Hair follicular keratinocyte (primary cell): ENCODE data around the genes EPS8L3, UBL4B, KCNA10 and LRIF1.

DNA sequence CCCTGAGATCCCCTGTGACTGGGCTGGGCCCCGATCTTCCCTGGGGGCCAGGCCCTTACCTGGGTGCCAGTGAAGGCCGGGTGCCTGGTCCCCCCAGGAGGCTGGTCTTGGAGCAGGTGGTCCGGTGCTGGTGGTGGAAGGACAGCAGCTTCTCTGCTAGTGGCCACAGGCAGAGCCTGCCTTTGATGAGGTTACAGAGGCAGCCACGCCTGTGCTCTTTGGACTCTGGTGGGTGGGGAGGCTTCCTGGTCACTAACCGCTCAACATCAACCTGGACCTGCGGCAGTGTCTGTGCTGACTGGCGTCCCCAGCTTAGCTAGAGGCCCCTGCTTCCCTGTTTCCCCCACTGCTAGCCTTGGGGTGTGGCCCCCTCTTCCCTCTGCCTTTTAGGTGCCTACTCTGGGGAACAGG, at the start of gene EPS8L3:
Gene EPS8L3, minus strand, starts transcription at position 161 of the 411 bp plus-strand sequence.
- RAMPAGE, long total RNA = no peak

- RAMPAGE, long total RNA = no peak
These were observed 57.5 kb upstream of the EPS8L3 start for GRCh38 chr1:109821174-109821617.

DNA sequence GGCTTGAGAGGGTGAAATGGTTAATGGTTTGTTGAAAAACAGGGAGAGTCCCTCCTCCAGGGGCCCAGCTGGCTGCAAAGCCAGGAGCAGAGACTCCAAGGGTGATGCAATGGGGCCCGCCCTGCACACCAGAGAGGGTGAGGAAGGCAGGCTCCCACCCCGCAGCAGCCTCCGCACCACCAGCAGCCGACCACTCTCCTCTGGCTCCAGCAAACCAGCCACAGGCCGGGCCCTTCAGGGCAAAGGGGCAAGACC, 6.6 kb upstream of the AHCYL1 start:
- RAMPAGE, long total RNA = no peak

DNA sequence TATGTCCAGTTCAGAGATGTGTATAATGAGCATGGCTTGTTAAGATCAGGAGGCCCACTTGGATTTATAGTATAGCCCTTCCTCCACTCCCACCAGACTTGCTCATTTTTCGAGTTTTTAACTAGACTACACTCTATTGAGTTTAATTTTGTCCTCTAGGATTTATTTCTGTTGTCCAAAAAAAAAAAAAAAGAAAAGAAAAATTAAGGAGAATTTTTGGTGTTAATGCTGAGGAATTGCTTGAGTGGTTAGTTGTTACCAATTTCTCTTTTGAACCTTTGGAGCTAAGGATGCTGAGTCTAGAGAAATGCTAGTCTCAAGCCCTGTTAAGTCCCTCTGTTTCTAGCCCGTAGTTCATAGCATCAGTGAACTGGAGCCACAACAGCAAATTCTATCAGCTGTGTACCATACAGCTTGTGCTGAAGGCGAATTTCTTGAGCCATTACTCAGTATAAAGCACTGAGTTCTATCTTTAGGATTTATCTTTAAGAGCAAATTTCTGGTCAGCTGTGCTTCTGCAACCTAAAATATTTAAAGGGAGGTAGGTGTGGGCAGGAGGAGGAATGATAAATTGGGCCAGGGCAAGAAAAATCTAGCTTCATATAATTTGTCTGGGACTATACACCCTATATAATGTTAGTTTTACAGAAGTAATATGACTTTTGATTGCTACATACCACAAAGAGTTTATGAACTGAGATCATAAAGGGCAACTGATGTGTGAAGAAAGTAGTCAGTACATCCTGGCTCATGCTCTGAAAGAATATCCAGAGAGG, 12.0 kb upstream of the STRIP1 start:
- RAMPAGE, long total RNA = no peak

DNA sequence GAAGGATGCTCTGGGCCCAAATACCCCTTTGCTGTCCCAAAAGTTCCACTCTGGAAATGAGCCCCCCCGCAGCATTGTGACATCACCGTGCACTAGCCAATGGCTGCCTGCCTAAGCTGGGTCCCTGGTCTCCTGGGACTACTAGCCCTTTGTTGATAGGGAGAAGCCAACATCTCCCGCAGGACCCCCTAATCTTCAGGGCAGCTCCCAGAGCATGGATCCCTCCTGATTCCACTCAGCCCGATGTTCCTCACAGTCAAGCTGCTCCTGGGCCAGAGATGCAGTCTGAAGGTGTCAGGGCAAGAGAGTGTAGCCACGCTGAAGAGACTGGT, at the start of gene UBL4B:
Gene UBL4B, plus strand, starts transcription at position 152 of the 332 bp plus-strand sequence.
- RAMPAGE, long total RNA = no peak

- RAMPAGE, long total RNA = no peak
These were observed 22.6 kb upstream of the KCNC4 start for GRCh38 chr1:110187487-110187900.

DNA sequence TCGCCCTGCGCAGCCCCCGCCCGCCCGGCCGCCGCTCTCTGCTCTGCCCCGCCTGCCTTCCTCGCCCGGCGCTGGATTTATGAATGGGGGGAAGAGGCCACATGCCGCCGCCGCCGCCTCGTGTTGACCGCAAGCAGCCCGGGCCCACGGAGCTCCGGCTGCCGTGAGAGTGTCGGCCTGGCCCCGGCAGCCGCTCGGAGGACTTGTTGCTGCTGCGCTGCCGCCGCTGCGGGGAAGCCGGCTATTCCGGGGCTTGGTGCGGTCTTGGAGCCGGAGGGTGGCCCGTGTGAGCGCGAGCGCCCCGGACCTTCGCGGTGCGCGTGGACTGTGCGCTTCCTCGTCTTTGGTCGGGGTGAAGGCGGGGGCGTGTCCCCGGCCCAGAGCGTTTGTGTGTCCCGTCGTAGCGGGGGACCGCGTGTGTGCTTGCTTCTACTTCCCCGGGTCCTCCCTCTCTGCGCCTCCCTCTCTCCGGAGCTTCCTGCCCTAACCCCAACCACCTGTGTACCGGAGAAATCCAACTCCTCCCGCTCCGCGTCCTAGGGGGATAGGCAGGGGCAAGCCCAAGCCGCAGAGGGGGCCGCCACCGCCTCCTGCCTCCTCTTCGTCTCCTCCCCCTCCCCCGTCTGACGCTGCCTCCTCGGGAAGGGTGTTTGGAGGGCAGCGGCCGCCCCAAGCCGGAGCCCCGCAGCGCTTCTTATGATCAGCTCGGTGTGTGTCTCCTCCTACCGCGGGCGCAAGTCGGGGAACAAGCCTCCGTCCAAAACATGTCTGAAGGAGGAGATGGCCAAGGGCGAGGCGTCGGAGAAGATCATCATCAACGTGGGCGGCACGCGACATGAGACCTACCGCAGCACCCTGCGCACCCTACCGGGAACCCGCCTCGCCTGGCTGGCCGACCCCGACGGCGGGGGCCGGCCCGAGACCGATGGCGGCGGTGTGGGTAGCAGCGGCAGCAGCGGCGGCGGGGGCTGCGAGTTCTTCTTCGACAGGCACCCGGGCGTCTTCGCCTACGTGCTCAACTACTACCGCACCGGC, 1.0 kb downstream of the KCNC4 start:
- RAMPAGE, long total RNA = no peak

GRCh38 chr1:110235841-110236238, 25.7 kb downstream of the KCNC4 start:
- RAMPAGE, long total RNA = no peak

DNA sequence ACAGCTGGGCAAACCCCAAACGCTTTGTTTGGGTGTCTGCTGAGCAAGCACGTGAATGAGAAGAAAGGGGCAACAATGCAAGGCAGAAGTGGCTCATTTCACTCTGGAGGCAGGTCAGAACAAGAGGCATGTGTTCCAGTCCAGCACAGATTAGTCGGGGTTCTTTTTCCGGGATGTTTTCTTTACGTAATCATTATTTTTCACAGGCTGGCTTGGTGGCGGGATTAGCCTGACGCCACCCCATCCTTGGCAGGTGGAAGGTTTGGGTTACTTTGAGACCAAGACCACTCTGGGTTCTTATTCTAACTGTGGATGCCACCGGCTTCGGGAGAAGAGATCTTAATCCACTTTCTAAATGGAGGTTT, 33.7 kb downstream of the KCNC4 start:
- RAMPAGE, long total RNA = no peak

- RAMPAGE, long total RNA = no peak
These were observed 19.1 kb downstream of the SLC16A4 start for GRCh38 chr1:110371649-110372260.

DNA sequence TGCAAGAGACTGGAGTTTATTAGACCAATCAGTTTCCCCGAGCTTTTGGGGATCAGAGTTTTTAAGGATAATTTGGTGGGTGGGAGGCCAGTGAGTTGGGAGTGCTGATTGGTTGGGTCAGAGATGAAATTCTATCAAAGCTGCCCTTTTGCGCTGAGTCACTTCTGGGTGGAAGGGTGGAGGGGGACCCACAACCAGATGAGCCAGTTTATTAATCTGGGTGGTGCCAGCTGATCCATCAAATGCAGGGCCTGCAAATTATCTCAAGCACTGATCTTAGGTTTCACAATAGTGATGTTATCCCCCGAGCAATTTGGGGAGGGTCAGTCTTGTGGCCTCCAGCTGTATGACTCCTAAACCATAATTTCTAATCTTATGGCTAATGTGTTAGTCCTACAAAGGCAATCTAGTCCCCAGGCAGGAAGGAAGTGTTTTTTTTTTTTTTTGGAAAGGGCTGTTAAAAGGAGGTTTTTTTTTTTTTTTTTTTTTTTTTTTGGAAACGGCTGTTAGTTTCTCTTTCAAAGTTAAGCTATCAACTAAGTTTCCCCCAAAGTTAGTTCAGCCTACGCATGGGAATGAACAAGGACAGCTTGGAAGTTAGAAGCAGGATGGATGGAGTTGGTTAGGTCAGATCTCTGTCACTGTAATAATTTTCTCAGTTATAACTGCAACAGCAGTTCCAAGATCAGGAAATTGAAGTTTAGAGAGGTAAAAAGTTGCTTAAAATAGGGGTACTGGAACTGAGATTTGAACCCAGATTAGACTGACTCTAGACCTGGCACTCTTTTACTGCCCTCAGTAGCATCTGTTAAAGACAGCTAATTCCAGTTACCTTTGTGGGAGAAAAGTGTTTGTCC, 7.3 kb downstream of the SLC16A4 start:
- RAMPAGE, long total RNA = no peak

DNA sequence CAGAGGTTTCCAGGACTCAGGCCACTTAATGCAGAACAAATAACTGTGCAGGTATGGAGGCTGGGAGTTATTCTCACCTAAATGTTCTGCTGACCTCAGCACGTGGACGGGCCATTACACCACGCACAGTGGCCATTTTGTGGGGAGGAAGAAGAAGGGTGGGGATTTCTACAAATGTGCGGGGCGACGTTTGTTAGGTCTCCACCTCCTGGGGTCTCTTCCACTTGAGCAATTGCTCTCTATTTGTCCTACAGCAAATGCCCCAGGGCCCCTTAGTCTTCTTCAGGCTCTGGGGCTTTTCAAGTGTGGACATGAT, 24.9 kb downstream of the PROK1 start:
- RAMPAGE, long total RNA = no peak

GRCh38 chr1:110519093-110519338, at the start of gene KCNA10:
Gene KCNA10, minus strand, starts transcription at chr1:110519175.
- RAMPAGE, long total RNA = no peak

GRCh38 chr1:110593806-110594884, 12.0 kb downstream of the KCNA2 start:
- RAMPAGE, long total RNA = no peak

- RAMPAGE, long total RNA = no peak
These were observed 85.9 kb upstream of the CD53 start for GRCh38 chr1:110786960-110787508.

DNA sequence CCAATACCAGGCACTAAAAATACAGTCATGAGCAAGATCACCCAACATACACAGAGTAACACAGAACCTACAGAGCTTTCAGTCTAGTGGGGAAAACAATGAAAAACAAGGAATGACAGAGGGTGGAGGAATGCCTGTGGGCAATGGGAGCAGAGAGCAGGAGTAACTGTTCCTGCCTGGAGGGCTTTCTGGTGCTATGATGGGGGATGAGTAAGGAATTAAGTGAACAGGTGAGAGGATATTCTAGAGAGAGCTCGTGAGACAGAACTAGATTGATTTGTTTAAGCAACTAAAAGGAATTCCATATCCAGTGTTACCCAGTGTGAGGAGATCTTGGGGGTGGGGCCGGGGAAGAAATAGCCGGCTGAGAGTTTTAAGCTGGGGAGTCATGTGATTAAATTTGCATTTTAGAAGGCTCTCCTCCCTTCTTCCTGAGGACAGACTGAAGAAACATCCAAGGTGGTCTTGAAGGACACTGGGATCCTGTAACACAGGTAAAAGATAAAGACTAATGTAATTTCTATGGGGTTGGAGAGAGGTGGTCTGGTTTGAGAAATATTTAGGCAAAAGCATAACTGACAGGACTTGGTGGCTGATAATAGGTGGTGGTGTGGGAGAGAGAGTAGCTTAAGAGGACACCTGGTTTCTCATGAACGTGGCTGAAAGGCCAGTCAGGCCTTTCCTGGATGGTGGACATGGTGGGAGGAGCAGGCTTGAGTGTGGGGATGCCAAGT, 2.0 kb upstream of the CD53 start:
- RAMPAGE, long total RNA = no peak

DNA sequence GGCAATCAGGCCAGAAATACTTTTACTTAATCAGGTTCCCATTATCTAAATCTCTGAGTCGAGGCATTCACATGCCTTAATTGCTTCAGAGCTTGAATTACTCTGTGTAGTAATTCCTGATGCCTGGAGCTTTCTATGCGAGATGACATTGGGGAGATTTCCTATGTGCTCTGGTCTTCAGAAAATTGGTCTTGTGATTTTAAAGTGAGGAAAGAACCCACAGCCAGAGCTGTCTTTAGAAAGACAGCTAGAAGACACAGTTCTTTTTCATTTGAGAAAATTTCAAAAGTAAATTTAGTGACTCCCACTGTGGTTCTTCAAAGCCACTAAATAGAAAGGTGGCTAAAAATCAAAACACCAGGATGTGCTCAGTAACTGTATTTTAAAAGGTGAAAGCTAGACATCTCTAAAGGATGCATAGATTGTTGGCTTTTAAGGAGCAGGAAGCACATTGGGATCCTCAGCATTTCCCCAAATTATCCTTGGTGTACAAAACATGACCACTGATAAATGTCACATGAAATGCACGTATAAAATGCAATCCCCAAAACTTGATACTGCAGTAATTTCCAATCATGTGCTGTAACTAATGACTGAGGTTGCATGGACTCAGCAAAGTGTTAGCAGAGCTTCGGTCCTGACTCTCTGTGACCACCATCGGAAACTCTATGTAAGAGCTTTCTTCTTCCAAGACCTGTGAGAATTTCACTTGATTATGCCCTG, 634 bp downstream of the CD53 start:
- RAMPAGE, long total RNA = no peak

- RAMPAGE, long total RNA = no peak
These were observed 7.0 kb downstream of the CD53 start for GRCh38 chr1:110879896-110880445.

DNA sequence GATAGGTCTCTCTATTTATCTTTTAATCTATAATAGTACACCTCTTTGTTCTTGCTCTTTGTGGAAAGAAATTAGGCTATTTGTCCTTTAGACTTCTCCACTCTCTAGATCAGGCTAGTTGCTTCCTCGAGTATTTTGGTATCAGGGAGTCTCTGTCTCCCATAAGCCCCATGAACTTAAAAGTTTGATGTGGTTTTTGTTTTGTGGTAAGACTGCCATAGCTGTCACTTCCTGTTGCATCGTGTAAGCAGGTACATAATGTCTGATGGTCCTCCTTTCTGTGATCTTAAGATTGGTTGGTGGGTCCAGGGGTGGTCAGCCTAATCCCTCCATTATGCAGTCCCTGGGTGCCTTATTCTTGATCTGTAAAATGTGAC, 23.1 kb downstream of the CD53 start:
- RAMPAGE, long total RNA = no peak

DNA sequence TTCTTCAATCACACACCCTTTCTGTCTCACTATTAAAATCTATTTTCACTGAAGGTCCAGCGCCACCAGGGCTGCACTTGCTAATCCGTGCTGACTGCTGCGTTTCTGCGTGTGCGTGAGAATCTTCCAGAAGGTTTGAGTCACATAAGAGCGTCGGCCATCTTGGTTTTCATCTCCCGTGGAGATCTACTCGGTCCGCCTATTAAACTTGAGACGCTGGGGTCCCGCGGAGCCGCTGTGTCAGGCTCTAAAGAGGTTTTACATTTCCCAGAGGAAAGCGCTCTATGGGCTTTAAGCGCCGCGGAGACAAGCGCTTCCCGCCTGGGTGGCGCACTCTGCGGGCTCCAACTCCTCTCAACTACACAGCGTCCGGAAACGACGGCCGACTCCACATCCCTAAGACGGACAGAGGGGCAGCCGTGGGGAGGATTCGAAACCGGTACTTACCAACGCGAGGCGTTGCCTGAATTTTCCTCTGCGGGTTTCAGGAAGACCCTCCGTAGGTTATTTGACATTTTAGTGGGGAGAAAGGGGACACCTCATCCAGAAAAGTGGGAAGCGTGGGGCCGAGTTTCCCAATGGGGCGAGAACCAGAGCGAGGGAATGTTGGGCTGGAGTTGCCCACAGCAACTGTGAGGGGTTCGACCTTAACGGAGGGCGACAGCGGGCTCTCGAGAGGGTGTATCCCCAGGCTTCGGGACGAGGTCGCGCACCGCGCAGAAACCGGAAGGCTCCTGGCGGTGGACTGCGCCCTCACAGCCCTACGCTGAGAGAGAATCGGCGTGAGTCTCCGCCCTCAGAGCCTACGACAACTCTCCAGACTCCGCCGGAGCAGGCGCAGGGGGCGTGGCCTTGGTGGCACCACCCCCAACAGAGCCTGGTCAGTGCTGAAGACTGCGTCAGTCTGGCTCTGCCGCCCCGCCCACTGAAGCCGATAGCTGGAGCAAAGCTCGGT, at the start of gene LRIF1:
Gene LRIF1, minus strand, starts transcription at position 749 of the 955 bp plus-strand sequence.
- RAMPAGE, long total RNA = no peak